Thyroid gland (tissue), 7 donors: ENCODE measurements around a stretch of chr6.

DNA sequence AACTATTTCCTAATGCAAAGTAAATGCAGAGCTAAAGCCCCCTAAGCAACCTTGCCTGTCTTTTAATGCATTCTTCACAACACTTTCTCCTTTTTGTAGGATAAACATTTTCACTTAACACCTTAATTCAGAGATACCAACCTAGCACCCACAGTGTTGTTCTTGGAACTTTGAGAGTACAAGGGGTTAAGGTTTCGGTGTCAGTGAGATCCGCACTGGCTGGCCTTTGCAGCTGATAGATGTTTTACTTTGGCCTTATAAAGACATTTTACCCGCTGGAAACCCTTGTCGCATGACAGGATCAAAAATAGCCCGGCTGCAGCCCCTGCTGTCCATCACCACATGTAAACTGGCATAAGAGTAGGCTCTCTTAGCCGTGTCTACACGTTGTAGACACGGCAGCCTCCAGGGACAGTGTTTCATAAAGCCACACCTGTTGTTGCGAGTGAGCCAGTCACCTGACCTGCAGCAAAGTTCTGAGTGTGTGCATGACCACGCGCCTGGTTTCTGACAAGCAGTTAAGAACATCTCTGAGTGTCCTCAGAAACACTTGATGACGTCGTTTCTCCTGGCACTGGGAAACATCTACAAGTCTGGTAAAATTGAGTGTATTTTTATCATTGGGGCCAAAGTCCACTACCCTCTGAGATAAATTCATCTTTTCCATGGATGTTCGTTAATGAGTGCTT is 8.5 kb downstream of the RBM24 start:
- PRO-cap, 2 experiments = peak in 2 of 2 experiments; most common plus-strand start position 617 of the sequence (in 2); most common minus-strand start position 413 of the sequence (in 2)
- RAMPAGE, long total RNA, 5 experiments = no peak in any of the 5 experiments

GRCh38 chr6:17318246-17318919 is 37.2 kb downstream of the RBM24 start:
- PRO-cap, 2 experiments = no peak in any of the 2 experiments
- RAMPAGE, long total RNA, 5 experiments = no peak in any of the 5 experiments

DNA sequence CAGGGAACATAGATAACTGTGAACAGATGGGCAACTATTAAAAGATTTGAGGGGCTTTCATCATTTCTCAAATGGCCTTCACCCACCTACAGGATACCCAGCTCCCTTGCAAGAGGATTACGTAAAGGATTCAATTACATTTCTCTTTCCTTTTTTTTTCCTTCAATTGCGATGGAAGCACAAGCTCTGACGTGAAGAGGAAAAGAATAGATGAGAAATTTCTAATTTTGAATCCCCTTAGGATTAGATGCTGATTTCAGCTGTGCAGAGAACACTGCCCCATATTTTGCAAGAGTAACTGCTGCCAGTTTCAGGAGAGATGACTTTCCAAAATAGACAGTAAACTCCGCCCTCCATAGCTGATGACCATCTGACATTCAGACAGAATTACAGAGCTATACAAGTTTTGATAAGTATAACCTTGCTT is 25.3 kb downstream of the CAP2 start:
- PRO-cap, 2 experiments = peak in 1 of 2 experiments; most common minus-strand start position 108 of the sequence (in 1)
- RAMPAGE, long total RNA, 5 experiments = no peak in any of the 5 experiments

DNA sequence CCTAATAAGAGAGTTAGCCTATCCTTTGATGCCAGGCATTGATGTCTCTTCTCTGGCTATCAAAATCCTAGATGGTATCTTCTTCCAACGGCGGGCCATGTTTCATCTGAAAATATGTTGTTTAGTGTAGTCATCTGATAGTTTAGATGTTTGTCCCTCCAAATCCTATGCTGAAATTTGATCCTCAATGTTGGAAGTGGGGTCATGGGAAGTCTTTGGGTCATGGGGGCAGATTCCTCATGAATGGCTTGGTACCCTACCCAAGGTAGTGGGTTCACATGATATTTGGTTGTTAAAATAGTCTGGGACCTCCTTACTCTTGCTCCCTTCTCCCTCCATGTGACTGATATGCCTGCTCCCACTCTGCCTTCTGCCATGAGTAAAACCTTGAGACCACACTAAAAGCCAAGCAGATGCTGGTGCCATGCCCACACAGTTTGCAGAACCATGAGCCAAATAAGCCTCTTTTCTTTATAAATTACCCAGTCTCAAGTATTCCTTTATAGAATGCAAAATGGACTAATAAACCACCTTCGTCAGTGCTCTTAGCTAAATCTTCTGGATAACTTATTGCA is 22.9 kb downstream of the NUP153 start:
- PRO-cap, 2 experiments = no peak in any of the 2 experiments
- RAMPAGE, long total RNA, 5 experiments = no peak in any of the 5 experiments

GRCh38 chr6:17811004-17811560 is 104.4 kb upstream of the NUP153 start:
- PRO-cap, 2 experiments = no peak in any of the 2 experiments
- RAMPAGE, long total RNA, 5 experiments = no peak in any of the 5 experiments

- PRO-cap, 2 experiments = no peak in any of the 2 experiments
- RAMPAGE, long total RNA, 5 experiments = no peak in any of the 5 experiments
These were observed 57.0 kb downstream of the KIF13A start for GRCh38 chr6:17930231-17931112.

DNA sequence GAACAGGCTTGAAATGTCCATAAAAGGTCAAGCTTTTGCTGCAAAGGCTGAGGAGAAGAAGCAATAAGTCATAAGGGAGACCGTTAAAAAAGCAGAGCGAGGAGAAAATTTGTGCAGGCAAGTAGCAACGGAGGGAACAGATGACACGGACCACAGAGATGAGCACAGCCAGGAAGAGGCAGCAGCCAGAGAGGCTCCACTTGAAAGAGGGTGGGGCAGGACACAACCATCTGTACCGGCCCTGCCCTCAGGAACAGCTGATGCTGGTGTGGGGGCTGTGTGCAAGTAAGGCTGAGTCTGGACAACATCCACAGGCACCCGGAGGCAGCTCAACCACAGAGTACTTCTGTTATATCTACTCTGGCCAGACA is 25.1 kb downstream of the KIF13A start:
- PRO-cap, 2 experiments = no peak in any of the 2 experiments
- RAMPAGE, long total RNA, 5 experiments = no peak in any of the 5 experiments

DNA sequence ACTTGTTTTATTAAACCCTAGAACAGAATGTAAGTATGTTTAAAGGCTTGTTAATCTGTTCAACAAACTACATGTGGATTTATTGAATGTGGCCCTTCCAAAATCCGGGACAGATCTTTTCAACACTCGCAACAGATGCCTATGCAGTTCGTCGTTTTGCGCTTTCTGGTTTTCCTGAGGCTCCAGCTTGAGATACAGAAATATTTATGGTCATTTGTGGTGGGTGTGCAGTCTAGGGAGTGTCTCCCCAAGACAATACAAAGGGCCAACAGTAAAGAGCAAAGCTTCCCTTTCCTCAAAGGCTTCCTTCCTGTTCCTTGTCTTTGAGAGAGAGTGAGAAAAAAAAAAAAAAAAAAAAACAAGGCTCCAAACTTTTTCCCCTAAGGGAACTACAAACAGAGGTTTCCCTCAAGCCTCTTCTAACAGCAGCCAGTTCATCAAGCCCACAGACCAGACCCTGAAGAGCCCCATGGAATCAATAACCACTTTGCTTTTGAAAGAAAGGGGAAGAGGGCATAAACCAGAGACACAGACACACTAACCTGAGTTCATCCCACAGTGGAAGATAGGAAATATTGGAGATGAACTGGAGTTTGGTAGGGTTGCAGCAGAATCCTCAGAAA is 14.8 kb downstream of the KIF13A start:
- PRO-cap, 2 experiments = no peak in any of the 2 experiments
- RAMPAGE, long total RNA, 5 experiments = no peak in any of the 5 experiments

DNA sequence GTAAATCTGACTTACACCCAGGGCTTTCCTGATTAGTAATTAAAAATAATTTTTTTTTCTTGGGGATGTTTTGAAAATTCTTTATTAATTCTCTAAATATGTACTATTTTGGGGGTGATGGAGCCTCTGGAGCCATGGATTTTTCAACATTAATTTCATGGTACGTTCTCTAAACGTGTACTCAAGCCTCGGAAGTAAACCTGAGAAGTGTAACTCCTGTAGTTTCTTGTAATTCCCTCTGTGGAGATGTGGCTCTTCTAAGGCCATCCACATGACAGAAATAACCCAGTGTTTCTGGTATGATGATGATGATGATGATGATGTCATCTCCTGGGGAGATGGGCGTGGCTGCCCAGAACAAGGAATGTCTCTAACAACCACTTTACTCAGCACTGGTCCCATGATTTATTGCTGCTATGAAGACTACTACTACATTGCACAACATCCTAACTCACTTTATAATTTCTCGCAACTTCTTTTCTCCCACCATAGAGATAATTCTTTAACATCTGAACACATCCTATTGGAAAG is 6.7 kb downstream of the TPMT start:
- PRO-cap, 2 experiments = no peak in any of the 2 experiments
- RAMPAGE, long total RNA, 5 experiments = no peak in any of the 5 experiments

DNA sequence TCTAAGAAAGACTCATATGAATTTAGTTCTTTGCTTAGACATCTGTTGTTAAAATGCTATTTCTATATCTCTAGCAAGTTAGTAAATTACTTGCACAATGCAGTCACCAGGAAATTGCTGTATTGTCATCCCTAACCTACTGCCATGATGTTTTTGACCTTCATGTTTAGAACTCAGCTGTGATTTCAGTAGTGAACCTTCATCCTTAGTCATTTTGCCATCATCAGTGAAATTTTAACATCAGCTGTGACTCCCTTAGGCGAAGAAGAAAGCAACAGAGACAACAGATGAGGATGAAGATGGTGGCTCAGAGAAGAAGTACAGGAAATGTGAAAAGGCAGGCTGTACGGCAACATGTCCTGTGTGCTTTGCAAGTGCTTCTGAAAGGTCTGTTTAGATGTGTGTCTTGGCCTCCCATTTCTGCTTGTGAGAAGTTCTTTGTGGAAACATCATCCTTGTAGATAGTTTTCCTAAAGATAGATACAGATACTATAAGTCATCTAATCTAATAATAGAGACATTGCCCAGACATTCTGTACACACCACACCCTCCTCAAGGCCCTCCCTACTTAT is 5.9 kb downstream of the KDM1B start:
- PRO-cap, 2 experiments = no peak in any of the 2 experiments
- RAMPAGE, long total RNA, 5 experiments = no peak in any of the 5 experiments

DNA sequence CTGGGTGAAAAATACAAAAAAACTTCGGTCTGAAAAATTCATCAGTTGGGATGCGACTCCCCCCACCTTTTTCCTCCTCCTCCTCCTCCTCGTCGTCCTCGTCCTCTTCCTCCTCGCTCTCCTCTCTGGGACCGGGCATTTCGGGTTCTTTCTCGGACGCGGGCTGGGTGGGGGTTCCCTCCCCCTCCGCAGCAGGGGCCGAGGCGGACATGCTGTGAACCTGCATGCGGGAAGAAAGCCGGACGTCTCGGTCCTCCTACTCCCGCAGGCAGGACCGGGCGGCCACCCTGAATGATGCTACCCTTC is 600 bp downstream of the DEK start:
- PRO-cap, 2 experiments = peak in 1 of 2 experiments; most common plus-strand start position 194 of the sequence (in 1); most common minus-strand start position 125 of the sequence (in 1)
- RAMPAGE, long total RNA, 5 experiments = no peak in any of the 5 experiments

DNA sequence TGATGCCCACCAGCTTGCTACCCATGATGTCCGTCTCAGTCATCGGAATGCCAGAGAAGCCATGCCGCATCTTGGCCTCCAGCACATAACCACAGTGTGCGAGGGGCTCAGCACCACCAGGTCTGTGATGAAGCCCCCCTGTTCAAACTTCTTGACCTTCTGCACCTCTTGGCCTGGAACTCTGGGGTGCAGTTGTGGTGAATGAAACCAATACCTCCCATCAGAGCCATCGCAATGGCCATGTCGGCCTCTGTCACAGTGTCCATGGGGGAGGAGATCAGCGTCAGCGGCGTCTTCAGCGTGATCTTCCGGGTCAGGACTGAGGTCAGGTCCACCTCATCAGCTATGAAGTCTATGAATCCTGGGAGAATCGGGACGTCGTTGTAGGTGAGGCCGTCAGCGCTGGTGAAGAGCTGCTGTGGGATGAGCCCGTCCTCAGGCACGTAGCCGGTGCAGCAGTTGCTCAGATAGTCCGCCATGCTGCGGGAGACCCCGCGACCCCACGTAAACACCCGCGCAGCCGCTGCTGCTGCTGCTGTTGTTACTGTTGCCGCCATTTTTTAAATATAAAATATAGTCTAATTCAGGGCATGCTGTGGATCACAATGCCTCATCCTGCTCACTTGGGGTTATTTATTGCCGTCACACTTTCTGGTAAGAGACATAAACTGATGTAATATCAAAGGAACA is 18.8 kb upstream of the RNF144B start:
- PRO-cap, 2 experiments = no peak in any of the 2 experiments
- RAMPAGE, long total RNA, 5 experiments = no peak in any of the 5 experiments

DNA sequence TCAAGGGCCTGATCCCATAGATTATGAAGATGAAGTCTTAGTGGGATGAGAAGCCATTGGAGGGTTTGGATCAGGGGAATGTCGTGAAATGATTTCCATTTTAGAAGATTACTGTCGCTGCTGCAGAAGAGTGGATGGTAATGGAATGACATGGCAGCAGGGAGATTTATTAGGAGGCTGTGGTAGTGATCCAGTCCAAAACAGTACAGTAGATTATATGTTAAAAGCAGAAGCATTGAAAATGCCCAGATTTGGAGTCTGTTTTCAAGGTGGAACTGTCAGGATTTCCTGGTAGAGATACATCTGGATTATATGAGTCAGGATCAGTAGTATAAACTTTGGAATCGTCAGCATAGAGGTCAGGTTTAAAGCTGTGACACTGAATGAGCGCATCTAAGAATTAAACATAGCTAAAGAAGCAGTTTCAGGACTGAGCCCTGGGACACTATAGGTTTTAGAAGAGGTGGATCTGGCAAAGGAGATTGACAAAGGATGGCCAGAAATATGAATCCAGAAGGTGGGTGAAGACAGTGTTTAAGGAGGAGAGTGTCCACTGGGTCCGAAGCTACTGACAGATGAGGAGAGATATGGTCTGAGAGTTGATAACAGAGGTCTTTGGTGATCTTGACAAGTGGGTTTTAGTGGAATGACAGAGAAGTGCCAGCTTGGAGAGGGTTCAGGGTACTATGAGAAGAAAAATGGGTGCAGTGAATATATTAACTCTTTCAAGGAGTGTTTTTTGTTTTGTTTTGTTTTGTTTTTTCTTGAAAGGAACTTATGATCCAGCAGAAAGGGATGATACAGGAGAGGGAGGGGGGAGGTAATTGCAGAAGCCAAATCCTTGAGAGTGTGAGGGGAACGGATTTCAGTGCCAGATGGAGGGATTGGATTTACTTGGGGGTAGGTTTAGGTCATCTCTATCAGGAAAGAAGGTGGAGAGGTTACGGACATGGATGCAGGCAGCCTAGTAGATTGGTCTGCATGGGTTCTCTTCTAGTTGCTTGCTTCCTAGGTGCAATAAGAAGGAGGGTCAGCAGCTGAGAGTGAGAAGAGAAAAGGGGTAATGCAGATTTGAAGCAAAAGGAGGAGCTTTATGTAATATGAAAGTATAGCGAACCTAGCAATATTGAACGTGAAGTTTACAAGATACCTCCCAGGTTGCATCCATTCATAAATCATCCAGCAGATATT is 60.6 kb downstream of the RNF144B start:
- PRO-cap, 2 experiments = no peak in any of the 2 experiments
- RAMPAGE, long total RNA, 5 experiments = no peak in any of the 5 experiments

DNA sequence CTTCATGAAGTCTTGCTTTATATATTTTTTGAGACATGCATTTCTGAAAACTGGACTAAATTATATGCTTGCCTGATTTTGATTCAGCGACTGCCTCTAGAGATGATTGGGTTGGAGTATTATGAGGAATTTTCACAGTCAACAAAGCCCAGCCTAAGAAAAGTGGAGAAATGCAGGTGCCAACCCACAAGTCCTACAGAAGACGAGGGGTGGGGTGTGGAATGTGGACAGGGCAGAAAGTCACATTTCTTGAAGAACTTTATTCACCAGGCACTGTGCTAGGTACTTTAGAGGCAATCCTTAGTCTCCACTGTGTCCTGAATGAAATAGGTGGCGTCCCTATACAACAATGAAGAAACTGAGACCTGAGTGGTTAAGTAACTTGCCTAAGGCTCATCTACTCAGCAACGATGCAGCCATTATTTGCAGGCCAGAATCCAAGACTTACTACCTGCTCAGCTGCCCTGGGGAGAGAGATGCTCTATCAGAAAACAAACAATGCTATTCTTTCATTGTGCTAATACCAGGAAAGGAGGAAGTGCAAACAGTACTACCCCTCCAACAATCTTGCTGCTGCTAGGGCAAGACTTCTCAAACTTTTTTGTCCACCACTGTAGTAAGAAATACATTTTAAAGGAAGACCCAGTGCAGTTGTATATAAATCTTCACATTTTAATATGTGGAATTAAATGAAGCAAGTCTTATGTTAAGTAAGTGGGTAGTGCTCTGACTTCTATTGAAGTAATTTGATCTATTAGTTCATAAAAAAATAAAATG is 106.4 kb downstream of the RNF144B start:
- PRO-cap, 2 experiments = peak in 1 of 2 experiments; most common plus-strand start position 187 of the sequence (in 1)
- RAMPAGE, long total RNA, 5 experiments = no peak in any of the 5 experiments

DNA sequence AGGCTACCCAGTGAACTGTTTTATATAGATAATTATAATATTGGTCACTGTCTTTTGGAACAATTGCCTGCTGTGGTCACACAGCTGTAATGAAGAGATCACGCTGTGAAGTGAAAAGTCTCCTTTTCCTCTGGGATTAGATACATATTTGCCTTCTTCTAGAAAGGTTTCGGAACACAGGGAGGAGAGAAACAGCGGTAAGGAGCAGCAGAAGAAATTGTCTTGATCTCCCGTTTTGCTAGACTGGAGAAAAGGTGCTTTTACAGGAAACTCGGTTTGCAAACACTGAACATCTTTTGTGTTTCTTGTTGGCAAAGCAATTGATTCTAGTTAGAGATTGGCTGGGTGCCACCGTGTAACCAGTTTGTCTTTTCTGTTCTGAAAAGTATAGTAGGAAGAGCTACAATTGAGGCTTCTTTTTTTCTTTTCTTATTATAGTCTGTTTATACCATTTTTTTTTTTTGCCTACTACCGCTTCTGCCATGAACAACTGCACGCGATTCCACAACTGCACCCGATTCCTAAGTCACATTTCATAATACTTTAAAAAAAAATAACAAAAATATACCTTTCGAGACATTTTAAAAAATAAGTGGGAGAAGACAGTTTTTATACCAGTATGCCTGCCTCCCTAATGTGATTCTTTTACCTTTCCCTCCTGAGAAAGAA is 404.1 kb upstream of the ID4 start:
- PRO-cap, 2 experiments = no peak in any of the 2 experiments
- RAMPAGE, long total RNA, 5 experiments = no peak in any of the 5 experiments

DNA sequence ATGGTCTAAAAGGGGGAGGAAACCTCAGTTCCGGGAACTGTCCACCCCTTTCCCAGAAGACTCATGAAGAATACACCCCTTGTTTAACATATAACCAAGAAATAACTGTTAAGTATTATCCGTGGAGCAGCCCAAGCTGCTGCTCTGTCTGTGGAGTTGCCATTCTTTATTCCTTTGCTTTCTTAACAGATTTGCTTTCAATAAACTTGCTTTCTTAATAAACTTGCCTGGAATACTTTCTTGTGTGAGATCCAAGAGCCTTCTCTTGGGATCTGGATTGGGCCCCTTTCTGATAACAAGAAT is 146.7 kb upstream of the ID4 start:
- PRO-cap, 2 experiments = peak in 1 of 2 experiments; most common plus-strand start position 115 of the sequence (in 1)
- RAMPAGE, long total RNA, 5 experiments = no peak in any of the 5 experiments

- PRO-cap, 2 experiments = no peak in any of the 2 experiments
- RAMPAGE, long total RNA, 5 experiments = no peak in any of the 5 experiments
These were observed 145.8 kb upstream of the ID4 start for GRCh38 chr6:19690947-19692248.

GRCh38 chr6:19806384-19806770 is 30.8 kb upstream of the ID4 start:
- PRO-cap, 2 experiments = no peak in any of the 2 experiments
- RAMPAGE, long total RNA, 5 experiments = no peak in any of the 5 experiments

GRCh38 chr6:19824372-19824809 is 12.8 kb upstream of the ID4 start:
- PRO-cap, 2 experiments = no peak in any of the 2 experiments
- RAMPAGE, long total RNA, 5 experiments = no peak in any of the 5 experiments

- PRO-cap, 2 experiments = no peak in any of the 2 experiments
- RAMPAGE, long total RNA, 5 experiments = no peak in any of the 5 experiments
These were observed 1.2 kb upstream of the MBOAT1 start for GRCh38 chr6:20213563-20213800.